ENCODE measurements around a stretch of chr13.

DNA sequence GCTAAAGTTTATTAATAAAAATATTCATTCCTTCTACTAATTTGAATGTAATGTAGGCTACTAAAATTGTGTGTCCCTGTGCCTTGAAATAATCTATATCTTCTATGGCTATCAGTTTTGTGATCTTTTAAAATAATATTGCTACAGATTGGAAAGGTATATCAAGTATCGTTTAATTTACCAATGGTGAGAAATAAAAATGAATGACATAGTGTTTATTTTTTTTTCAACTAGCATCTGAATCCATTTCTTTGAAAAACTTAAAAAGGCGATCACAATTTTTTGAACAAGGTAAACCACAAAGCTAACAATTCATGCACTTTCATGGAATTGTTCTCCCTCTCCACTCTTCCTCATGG is 201.8 kb downstream of the LMO7 start:
- CAGE, long polyA plus RNA, result no peak
- RRBS, result no CpG with 5 or more reads among the region's 2 CpGs

DNA sequence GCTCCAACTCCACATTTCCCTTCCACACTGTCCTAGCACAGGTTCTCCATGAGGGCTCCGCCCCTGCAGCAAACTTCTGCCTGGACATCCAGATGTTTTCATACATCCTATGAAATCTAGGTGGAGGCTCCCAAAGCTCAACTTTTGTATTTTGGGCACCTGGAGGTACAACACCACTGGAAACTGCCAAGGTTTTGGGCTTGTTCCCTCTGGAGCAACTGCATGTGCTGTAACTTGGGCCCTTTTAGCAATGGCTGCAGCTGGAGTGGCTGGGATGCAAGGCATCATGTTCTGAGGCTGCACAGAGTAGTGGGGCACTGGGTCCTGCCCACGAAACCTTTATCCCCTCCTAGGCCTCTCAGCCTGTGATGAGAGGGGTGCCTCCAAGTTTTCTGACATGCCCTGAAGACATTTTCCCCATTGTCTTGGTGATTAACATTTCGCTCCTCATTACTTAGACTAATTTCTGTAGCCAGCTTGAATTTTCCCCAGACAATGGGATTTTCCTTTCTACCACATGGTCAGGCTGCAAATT is 450.8 kb downstream of the LMO7 start:
- CAGE, long polyA plus RNA, result no peak
- RRBS, result no CpG with 5 or more reads among the region's 3 CpGs

DNA sequence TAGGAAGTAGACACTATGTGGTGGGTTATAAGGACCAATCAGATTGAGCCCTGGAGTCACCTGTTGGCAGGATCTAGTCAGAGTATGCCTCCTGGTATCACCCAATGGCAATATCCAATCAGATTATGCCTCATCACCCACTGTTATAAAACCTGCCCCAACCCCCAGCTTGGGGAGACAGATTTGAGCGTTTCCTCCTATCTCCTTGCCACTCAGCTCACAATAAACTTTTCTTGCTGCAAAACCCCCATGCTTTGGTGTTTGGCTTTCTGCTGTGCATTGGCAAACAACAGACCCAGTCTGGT is 564.2 kb downstream of the LMO7 start:
- CAGE, long polyA plus RNA, result no peak
- RRBS, result no CpG with 5 or more reads among the region's 1 CpG

DNA sequence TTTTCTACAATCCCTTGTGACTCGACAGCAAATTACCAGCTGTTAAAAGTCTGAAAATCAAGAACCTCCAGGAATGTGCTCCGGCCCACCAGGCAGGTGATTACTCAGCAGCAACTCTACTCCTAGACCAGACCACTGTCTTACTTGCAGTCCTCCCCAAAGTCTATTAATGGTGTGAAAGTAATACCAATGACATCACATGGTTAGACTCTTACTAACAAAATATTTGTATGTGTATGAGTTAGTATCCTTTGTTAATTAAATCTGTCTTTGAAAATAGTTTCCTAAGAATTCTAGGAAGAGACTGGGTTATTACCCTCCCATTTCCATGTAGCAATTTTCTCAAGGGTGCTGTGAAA is 362.2 kb downstream of the KCTD12 start:
- CAGE, long polyA plus RNA, result no peak
- RRBS, result no CpG with 5 or more reads among the region's 2 CpGs

DNA sequence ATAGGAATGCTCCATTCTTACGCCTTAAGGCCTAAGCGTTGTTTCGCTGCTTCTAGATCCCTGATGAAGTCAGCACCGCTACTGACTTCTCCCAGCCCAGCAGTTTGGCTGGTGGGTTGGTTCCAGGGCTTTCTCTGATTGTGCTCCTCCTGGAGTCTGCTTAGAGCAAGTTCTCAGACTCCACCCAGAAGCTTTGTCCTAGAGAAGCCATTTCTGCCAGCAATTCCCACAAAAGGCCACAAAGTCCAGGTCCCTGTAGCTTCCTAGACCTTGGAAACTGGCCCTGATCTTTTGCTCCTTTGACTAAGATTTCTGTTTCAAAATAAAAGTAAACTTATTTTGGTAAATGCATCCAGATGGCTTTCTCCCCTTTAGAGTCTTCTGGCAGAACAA is 65.4 kb downstream of the KCTD12 start:
- CAGE, long polyA plus RNA, result no peak
- RRBS, result no CpG with 5 or more reads among the region's 4 CpGs

DNA sequence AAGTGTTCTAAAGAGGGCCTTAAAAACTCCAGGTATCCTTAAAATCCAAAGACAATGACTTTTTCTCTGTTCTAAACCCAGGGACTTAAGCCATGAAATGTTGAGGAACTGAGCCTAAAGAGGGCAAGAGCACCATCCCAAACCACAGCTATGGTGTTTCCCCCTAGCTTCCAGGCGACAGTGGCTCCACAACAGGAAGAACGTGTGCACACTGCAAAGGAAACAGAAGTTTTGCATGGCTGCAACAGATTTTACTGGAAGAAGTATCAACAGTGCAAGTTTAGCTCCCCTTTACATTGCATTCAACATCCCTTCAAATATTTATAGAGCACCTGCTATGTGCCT is 8.2 kb upstream of the KCTD12 start:
- CAGE, long polyA plus RNA, result no peak
- RRBS, result no CpG with 5 or more reads among the region's 2 CpGs

DNA sequence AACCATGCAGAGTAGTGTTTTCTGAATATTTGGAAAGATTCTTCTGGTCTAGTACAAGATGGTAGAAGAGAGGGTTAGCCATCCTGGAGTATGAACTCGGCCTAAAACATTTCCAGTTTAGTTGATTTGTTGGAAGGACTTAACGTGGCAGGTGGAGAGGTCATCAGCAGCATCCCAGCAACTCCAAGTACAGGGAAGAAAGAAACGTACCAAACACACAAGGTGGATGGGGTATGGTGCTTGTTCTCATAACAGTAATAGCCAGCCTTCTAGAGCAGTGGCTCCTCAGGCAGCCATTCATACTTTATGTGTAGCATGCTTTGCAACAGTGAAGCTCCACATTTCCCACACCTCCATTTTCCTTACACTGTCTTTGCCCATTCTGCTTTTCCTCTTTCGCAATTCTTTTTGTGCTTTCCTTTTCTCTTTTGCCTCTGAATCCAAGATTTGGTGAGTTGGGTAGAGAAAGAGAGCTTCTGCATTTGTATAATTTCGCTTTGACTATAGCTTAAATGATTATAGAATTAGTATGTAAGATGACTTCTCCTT is 7.5 kb downstream of the CLN5 start:
- CAGE, long polyA plus RNA, result no peak
- RRBS, result no CpG with 5 or more reads among the region's 5 CpGs

DNA sequence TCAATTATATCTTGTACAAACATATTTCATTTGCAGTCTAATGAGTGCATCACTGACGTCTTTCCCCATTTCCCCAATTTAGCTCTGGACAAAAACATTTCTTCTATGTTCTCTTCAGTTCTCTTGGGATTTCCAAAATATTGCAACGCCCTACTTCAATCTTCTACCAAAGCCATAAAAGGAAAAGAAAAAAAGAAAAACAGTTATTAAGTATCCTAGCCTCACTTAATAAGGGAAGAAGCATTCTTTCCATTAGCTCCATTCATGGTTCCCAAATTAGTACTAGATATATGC is 10.0 kb downstream of the FBXL3 start:
- CAGE, long polyA plus RNA, result no peak
- RRBS, result no CpG with 5 or more reads among the region's 2 CpGs

- CAGE, long polyA plus RNA, result no peak
- RRBS, result no CpG with 5 or more reads among the region's 3 CpGs
Measured at GRCh38 chr13:77149643-77150390, 122.9 kb upstream of the FBXL3 start.

DNA sequence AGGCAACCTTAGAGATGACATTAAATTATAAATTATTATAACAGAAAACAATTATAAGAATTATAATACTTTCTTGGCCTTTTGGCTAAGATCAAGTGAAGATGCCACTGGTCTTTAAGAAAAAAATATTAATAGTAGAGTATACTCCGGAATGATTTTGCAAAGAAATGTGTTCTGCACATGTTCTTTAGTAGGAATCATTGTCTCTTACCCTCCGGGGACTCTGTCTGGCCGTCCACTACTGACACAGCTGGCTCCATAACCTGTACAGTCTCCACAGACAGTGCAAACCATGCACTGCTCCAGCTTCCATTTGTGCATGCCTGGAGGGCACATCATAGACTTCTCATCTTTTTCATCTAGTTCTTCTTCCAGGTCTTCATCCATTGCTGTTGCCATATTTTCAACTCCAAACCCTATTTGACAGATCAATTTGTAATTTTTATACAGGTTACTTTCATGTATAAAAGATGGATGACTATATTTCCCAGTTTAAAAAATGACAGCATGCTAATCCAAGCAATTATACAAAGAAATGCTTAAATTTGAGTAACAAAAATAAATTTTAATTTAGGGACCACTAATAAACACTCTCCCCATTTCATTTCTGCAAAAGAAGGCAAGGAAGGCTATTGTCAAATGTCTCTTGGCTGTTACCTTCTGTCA is 75.8 kb downstream of the MYCBP2 start:
- CAGE, long polyA plus RNA, result no peak
- RRBS, result 100% methylated on average over 1 of the region's 3 CpGs

GRCh38 chr13:77316271-77317002 is 10.5 kb downstream of the MYCBP2 start:
- CAGE, long polyA plus RNA, result no peak
- RRBS, result no CpG with 5 or more reads among the region's 5 CpGs

DNA sequence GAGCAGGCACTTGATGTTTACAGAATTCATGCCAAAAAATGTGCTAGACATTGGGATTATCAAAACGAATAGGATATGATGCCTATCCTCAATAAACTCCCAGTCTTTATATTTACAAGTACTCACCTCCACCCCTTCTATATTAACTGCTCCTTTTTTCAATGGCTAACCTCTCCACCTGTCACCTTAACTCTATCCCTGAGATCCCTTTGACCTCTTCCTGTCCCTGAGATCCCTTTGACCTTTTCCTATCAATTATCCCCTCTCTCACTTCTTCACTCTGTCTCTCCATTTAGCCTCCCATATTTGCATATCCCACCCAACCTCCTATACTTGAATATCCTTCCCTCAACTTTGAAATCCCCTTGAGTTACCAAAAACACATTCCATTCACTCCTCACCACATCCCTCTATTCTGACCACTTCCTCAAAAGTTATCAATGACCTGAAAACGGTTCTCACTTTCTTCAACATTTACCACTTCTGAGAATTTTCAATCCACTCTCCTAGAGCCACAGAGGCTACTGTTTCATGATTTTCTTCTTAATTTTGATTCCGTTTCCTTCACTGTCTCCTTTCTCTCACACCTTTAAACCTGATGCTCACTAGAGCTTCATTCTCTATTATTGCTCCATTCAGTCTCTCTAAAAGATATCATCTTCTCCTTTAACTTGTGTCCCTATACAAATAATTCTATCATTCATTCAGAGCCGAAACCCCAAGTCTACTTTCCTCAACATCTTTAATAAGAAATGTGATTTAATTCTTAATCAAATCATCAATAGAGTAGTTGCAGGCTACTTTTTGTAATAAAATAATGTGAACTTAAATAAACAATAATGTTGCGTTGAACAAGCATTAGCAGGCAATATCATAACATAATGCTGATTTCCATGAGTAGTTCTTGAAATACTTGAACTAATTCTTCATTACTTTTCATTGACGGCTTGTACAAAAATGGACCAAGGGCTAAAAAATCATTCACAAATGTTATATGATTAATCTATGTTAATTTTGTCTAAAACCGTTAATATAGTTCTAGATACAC is 2.9 kb downstream of the MYCBP2 start:
- CAGE, long polyA plus RNA, result no peak
- RRBS, result no CpG with 5 or more reads among the region's 7 CpGs

GRCh38 chr13:77740711-77741712 is 43.5 kb downstream of the SLAIN1 start:
- CAGE, long polyA plus RNA, result no peak
- RRBS, result no CpG with 5 or more reads among the region's 9 CpGs

DNA sequence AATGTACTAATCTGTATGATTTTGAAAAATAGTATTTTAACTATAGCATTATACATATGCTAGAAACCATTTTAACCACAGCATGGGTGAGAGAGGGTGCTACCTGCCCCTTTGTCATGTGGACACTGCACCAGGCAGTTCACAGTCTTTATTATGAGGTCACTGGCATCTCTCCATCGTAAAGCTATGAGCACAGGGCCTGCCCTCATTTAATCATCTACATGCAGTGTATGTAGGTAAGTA is 21.7 kb downstream of the EDNRB start:
- CAGE, long polyA plus RNA, result no peak
- RRBS, result no CpG with 5 or more reads among the region's 1 CpG

DNA sequence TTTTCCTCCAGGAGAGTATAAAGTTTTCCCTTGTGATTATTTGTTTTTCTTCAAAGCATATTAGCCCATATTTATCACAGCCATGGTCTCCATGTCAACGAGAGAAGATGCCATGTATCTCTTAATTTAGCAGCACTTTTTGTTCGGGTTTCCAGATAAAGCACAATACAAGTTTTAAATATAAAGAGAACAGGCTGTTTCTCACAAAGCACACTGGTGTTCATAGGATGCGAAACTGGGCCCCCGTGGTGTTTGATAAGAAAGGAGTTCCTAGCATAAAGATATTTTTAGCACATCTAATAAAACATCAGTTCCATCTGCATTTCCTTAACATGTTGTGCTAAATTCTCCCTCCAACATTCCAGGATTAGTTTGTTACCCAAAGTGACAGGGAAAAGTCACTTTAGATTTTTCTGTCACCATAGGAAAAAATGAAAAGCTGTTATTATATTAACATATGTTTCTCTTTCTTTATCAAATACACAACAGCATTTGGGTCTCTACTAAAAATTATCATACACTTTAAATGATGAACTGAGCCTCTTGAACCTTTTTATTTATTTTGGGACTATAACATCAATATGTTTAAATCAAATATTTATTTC is 72.4 kb upstream of the EDNRB start:
- CAGE, long polyA plus RNA, result no peak
- RRBS, result no CpG with 5 or more reads among the region's 4 CpGs

DNA sequence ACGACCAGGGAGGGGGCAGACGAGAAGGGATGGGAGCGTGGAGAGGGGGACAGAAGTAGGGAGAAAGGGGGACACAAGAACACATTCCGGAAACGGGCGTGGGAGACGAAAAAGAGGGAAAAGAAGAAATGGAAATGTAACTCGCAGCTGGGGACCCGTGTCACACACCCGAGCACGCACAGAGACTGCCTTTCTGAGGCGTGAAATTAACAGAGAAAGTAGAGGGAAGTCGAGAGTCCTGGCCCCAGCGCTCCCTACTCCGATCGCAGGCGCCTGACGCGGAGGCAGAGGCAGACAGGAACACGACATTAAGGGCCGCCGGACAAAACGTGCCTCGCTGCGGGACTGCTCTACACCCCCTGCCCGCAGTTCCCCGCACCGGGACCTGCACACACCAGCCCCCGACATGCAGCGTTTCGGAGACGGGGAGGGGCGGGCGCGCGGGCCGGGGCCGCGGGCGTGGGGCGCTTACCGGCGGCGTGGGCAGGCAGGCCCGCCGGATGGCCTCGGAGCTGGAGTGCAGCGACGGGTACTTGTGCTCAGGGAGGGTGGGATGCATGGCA is 539 bp downstream of the POU4F1 start:
- CAGE, long polyA plus RNA, result no peak
- RRBS, result 2% methylated on average over 16 of the region's 49 CpGs

GRCh38 chr13:79359185-79359937 is 46.7 kb downstream of the RBM26 start:
- CAGE, long polyA plus RNA, result no peak
- RRBS, result no CpG with 5 or more reads among the region's 1 CpG

GRCh38 chr13:79483035-79483517 is 2.1 kb downstream of the NDFIP2 start:
- CAGE, long polyA plus RNA, result no peak
- RRBS, result no CpG with 5 or more reads among the region's 4 CpGs

DNA sequence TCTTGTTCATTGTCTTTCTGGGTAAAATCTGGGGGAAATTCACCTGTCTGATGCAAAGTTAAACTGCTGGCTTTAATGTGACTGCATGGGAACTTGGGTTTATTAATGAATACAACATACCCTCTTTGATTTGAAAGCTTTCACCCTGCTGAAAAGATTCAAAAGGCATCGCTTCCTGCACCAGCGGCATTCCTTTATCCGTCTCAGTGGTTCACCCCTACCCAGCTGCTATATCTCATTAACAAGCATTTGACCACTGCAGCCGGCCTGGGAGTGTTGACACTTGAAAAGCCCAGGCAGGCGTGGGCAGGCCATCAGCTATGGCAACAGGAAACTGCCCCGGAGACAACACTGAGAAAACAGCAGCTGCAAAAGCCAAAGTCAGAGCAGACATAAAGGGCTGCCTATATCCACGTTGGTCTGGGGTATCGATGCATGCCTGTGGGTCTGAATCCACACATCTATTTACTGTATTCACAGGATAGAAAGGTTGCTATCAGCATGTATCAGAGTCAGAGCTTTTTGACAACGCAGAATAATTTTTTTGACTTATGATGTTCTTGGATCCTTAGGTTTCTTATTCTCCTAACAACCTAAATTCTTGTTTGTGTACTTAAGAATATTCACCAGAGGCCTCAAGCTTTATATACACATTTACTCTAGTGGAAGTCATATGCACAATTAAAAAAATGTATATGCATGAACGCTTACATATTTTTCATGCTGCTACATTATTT is 302.0 kb downstream of the NDFIP2 start:
- CAGE, long polyA plus RNA, result no peak
- RRBS, result 5% methylated on average over 2 of the region's 10 CpGs

DNA sequence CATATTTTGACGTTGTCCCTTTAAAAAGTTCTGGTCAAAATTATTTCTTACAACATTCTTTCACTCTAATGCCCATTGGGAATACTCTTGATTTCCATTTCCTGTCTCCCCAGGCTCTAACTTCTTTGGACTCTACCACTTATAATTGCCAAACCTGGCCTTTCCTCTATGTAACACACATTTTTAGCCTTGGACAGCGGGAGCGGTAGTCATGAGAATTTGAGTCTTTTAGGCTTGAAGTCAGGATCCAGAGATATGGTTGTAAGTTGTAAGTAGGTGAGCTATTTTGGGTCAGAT is 163.5 kb upstream of the SPRY2 start:
- CAGE, long polyA plus RNA, result no peak
- RRBS, result no CpG with 5 or more reads among the region's 3 CpGs

Data from mammary epithelial cell (primary cell).